Camera-type eye (tissue), 1 donor: ENCODE measurements around a stretch of chr17.

DNA sequence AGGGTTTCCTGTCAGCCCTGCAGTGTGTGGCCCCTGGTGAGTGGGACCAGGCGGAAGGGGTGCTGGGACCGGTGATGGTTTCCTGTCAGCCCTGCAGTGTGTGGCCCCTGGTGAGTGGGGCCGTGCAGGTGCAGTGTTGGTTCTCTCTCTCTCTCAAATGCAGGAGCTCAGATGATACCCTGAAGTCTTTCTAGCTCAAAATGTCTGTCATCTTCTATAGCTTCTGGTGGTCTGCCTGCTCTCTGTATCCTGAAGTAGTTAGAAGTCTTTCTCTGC, 45.3 kb upstream of the ZNF750 start:
- RAMPAGE, long total RNA = no peak

GRCh38 chr17:82911755-82912320, 72.0 kb upstream of the ZNF750 start:
- RAMPAGE, long total RNA = no peak

GRCh38 chr17:82946828-82947308, 104.7 kb downstream of the B3GNTL1 start:
- RAMPAGE, long total RNA = no peak

DNA sequence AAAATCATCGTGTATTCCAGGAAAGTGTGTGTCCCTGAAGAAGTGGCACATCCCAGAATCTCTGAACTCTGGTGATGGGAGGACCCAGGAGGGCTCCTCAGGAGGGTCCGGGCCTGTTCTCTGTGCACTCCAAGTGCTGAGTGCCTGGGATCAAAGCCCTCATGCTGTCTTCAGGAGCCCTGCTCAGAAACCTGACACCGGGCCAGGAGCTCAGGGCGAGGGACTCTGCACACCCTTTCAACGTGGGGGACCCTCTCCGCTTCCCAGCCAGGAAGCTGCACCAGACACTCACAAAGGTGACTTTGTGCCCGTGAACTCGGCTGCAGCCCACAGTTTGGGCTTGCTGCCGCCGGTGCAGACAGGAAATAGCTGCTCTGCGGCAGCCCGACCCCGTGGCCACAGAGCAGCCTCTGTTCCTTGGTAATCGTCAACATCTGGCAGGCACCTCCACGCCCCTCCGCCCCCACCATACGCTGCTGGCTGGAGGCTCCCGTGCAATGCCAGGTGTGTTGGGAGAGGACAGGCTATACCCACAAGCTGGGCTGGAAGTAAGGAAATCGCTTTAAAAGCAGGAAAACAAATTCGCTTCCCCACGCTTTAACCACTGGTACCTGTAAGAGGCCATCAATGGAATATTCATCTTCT, 65.6 kb downstream of the B3GNTL1 start:
- RAMPAGE, long total RNA = no peak

DNA sequence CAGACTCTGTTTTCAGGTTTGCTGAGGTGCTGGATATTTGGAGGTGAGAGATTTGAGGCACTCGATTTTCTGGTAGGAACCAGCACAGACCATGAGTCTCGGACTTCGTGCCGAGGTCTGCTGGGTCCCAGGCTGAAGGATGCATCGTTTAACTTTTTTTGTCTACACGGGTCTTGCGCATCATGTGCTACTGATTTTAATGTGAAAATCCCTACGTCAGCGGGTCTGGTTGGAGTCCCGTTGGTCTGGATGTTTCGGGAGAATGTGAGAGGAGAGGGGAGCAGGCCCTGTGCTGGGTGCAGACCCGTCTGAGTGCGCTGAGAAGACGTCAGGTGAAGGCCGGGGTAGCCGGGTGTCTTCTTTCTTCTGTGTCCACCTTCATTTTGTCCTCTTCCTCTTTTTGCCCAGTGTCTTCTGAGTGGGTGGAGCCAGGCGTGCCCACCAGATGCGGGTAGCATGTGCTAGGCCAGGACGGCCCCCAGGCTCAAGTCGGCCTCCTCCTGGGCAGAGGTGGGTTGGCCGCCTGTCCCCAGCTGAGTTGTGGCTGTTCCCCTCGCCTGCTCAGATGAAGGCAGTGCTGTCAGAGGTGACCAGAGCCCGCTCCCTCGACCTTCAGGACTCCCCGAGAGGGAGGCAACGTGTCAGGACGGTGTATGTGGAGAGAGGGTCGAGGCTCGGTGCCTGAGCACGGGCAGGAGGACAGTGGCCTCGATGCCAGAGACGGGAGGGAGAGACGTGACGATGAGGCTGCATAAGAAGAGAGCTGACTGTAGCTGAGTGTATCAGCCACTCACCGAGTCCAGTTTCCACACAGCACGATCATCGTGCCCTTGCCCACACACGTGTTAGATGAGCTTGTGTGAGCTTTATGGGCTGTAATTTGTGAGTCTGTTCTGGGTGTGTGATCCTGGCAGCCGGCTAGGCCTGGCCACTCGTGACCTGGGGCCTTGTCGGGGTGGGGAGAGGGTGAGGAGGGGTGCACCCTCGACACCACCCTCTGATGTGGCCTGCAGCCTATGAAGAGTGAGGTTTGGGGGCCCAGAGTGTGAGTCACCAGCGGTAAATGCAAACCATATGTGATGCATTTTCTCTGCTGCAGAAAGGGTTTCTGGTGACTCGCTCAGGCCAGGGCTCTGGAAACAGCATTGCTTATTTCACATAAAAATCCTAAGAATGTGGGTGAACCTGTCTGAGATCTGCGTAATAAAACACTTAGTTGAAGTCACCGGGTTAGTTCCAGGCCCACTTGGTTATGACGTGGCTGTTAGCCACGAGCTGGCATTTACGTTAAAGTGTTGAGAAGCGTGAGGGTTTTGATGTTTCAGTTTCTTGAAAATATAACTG, 3.7 kb downstream of the METRNL start:
- RAMPAGE, long total RNA = no peak

- RAMPAGE, long total RNA = no peak
Observed at GRCh38 chr17:83090996-83092349, 12.1 kb downstream of the METRNL start.

GRCh38 chr17:83097832-83098484, 18.5 kb downstream of the METRNL start:
- RAMPAGE, long total RNA = no peak

DNA sequence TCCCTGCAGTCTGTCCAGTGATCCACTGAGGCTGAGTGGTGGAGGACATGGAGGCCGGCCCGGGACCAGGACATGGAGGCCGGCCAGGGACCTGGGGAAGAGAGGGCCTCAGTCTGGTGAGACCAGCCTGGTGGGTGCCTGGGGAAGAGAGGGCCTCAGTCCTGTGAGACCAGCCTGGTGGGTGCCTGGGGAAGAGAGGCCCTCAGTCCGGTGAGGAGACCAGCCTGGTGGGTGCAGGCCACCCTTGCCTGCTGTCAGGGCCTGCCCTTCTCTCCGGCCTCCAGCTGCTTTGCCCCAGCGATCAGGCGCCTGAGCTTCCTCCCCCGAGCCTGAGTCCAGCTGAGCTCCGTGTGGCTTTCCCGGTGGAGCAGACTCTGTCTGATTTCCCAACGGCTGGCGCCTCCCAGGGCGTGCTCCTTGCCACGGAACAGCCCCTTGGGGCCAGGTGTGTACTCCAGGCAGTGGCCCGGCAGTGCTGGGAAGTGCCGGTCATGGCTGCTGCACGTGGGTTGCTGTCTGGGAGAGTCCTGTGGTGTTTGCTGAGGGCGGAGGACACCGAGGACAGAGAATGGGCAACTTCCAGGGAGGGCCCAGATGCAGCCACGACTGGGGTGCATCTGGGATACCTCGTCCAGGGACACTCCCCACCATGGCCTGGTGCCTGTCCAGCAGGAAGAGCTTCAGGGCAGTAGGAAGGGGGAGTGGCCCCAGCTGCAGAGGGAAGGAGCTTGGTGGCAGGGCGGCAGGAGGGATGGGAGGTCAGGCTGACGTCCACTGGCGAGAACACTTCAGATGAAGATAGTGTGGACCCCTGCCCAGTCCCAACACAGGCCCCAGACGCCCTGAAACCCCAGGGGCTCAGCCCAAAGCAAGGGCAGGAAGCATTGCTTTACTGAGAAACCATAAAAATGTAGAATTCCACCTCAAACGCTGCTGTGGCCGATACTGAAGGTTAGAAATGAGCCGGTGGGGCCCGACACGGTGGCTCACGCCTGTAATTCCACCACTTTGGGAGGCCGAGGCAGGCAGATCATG, 22.5 kb downstream of the METRNL start:
- RAMPAGE, long total RNA = no peak

DNA sequence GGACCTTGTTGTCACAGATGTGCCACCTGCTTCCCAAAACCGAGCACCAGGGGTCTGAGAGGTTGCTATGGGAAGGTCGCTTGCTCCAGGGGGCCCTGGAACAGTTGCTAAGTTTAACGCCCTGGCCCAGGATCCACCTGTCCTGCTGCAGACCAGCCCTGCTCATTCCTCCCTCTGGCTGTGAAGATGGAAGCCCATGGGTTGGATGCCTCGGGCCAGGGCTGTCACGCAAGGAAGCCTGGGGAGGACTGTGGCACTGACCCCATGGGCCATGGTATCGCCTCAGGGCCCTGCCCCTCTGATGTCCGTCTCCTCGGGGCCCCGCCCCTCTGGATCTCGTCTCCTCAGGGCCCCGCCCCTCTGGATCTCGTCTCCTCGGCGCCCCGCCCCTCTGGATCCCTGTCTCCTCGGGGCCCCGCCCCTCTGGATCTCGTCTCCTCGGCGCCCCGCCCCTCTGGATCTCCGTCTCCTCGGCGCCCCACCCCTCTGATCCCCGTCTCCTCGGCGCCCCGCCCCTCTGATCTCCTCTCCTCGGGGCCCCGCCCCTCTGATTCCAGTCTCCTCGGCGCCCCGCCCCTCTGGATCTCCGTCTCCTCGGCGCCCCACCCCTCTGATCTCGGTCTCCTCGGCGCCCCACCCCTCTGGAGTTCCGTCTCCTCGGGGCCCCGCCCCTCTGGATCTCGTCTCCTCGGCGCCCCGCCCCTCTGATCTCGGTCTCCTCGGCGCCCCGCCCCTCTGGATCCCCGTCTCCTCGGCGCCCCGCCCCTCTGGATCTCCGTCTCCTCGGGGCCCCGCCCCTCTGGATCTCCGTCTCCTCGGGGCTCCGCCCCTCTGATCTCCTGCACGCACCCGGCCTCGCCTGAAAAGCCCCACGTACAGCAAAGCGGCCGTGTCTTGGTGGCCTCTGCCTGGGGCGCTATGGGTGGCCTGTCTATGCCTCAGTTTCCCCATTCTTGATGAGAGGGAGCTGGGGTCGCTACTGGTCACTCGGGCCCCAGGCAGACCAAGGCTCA, 24.0 kb downstream of the METRNL start:
- RAMPAGE, long total RNA = no peak

GRCh38 chr17:83115838-83116080, 36.4 kb downstream of the METRNL start:
- RAMPAGE, long total RNA = no peak

DNA sequence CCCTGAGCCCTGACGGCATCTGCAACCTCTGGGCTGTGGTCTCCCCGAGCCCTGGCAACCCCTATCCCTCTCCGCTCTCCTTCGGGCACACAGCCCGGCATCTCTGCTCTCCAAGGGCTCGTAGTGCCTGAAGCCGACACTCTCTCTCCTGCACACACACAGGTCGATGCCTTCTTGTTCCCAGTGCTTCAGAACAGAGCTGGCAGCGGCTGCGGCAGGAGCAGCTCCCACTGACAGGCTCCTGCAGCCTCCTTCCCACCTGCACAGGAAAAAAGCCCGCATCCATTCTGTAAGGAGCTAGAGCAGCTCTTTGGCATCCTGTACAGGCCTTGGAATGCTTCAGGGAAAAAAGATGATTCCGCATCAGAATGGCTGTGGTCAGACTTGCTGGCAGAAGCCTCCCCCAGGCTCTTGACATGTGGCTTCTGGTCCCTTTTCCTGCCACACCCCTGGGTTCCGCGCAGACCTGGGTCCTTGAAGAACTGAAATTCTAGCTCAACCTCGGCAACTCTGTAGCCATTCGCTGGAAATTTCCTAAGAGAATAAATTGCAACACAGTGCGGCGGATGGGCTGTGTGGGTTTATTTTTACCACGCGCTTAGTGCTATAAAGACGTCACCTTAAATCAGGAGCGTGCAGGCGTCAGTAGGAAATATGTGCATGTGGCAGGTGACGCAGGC, 46.0 kb downstream of the METRNL start:
- RAMPAGE, long total RNA = no peak

DNA sequence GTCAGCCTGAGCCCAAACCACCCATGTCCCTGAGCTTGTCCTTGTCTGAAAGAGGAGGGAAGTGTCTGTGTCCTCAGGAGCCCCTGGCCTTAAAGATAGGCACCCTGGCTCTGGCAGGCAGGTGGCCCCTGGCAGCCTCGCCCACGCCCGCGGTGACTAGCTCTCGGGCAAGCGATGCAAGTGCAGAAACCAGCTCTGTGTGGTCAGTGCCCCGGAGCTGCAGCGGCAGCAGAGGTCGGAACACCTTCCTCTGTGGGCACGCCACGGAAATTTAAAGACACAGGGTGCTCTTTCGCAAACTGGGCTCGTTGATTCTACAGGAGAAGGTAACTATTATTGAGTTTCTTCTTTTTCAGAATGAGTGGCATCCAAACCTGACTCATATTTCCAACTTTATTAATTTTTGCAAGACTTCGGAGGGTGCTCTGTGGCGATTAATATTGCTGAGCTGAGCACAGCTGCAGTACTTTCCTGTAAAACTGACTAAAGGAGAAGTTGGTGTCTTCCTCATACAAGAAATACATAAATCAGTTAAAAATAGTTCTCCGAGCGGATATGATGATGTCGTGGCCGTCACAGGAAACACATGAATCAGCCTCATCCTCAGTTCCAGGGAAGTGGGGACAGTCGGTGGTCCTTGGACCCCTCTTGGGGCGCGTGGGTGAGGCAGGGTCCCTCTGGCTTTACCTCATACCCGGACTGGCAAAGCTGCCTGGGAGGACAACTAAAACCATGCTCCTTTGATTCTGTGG, 120.2 kb downstream of the METRNL start:
- RAMPAGE, long total RNA = no peak